Mononuclear cell (primary cell): ENCODE results near the gene CYP2J2.

DNA sequence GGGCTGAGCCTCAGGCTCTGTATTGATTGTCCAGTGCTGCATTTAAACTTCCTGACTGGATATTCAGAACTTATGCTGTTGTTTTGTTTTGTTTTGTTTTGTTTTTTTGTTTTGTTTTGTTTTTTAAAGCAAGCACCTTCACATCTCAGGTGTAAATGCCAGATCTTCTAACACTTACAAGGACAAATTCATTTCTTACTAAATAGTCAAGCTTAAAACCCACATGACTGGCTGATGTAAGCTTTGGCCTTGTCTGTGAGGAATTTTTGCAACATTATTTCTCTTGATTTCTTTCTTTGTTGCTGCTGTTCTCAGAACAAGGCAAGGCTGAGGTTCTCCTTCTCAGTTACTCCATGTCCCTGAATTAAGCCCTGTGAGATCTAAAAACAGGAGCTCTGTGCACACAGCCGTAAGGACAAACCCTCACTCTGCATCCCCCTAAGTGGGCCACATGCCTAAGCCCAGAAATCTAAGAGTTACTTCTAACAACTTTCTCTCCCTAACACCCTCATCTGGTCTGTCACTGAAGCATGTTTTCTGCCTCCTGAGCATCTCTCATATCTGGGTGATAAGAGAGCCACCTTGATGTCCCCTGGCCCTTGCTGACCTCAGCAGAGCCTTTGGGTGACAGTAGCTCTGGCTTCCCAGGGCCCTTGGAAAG, 81.3 kb upstream of the HOOK1 start:
- RRBS = no CpG with 5 or more reads among the region's 1 CpG

GRCh38 chr1:59814189-59814719, 495 bp upstream of the HOOK1 start:
- RRBS = 4% methylated on average over 5 of the region's 32 CpGs

- RRBS = no CpG with 5 or more reads among the region's 3 CpGs
These were observed 33.3 kb downstream of the HOOK1 start for GRCh38 chr1:59847997-59848490.

GRCh38 chr1:59926124-59927261, at the start of gene CYP2J2:
Gene CYP2J2 (minus strand): TSS chr1:59926773.
- RRBS = no CpG with 5 or more reads among the region's 43 CpGs

DNA sequence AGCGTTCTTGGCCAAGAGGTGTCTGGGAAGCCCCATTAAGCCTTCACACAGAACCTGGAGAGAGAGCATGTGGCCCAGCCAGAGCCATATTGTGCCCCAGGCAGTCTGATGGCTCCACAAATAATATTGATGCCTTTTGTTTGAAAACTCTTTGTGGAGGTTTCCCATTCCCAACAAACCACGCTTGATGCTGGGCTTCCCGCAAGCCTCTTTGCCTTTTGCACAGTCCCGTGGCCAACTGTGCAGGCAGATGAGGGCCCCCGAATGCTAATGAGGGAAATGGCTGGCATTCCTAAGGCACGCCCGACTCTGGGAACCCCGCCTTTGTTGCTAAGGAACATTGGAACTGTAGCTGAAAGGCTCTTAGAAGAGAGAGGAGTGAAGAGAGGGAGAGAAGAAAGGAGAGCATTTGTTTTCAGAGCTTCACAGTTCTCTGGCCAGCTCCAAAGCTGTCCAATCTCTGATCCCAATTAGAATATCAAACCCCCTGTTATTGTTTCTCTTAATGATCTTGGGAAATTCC, 59.9 kb upstream of the CYP2J2 start:
- RRBS = no CpG with 5 or more reads among the region's 8 CpGs

DNA sequence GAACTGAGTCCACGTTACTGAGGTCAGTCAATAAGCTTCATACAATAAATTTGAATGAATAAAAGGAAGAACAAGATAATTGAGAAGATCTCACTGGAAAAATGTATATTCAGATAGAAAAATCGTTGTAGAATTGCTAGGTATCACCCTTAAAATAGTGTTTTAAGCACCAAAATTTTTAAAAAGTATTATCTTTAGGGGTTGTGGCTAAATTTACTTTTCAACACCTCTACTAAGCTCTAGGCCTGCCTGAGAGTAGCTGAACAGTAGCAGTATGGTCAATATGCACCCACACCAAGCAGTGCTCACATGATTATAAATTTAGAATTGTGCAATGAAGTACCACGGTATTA, 200.7 kb upstream of the C1orf87 start:
- RRBS = no CpG with 5 or more reads among the region's 3 CpGs

- RRBS = no CpG with 5 or more reads among the region's 18 CpGs
These were observed 2.5 kb upstream of the NFIA start for GRCh38 chr1:61079685-61080524.

GRCh38 chr1:61084496-61085154, 2.3 kb downstream of the NFIA start:
- RRBS = no CpG with 5 or more reads among the region's 6 CpGs

DNA sequence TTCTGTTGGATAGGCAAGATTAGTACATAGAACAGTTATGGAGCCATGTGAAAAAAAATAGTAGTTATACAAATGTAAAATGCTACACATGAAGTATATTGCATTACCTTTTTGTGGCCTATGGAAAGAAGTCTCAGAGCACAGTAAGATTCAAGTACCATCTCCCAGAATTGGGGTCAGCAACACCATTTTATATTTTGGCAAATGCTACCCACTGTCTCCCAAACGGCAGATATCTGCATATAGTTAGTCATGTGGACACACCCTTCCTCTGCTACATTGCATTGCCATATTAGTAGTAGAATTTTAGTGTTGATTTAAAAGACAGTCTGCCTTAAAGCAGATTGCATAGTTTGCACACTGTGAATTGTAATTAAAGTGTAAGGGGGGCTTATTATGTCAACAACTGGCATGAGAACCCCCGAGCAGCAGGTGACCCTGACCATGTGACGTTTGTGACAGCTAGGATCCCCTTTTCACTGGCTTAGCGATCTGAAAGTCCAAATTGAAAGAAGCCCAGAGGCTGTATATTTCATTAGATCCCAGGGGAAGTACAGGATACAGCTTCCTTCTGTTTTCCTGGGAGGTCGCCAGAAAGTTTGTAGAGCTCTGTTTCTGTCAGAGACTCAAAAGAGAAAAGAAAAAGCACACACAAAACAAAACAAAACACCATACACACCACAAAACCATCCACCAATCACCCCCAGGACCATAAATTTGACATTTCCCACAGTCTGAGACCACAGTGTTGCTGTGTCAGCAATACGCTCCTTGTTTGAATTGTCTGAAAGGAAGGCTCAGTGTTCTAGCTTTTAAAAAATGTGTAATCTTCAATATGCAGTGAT, 172.4 kb downstream of the NFIA start:
- RRBS = no CpG with 5 or more reads among the region's 6 CpGs

GRCh38 chr1:61461756-61462400, 263.1 kb downstream of the TM2D1 start:
- RRBS = no CpG with 5 or more reads among the region's 10 CpGs

- RRBS = no CpG with 5 or more reads among the region's 11 CpGs
These were observed 133.7 kb downstream of the TM2D1 start for GRCh38 chr1:61591245-61591641.

- RRBS = no CpG with 5 or more reads among the region's 9 CpGs
These were observed 17.7 kb upstream of the KANK4 start for GRCh38 chr1:62336886-62337445.

DNA sequence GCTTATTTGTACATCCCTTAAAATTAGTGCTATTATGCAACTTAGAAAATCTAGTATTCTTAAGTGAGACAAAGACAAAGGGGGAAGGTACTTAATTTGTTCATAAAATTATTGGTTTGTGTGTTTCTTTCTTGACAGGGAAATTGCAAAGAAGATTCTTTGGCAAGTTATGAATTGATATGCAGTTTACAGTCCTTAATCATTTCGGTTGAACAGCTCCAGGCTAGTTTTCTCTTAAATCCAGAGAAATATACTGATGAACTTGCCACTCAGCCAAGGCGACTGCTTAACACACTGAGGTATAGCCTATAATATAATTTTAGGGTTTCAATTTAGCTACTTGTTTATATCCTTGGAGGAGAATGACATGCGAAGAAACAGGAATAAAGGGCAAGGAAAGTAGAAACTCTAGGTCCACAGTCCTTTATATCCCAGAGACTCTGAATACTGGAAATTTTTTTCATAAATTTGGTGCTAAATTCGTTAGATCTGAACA, 6.2 kb downstream of the USP1 start:
- RRBS = no CpG with 5 or more reads among the region's 4 CpGs

DNA sequence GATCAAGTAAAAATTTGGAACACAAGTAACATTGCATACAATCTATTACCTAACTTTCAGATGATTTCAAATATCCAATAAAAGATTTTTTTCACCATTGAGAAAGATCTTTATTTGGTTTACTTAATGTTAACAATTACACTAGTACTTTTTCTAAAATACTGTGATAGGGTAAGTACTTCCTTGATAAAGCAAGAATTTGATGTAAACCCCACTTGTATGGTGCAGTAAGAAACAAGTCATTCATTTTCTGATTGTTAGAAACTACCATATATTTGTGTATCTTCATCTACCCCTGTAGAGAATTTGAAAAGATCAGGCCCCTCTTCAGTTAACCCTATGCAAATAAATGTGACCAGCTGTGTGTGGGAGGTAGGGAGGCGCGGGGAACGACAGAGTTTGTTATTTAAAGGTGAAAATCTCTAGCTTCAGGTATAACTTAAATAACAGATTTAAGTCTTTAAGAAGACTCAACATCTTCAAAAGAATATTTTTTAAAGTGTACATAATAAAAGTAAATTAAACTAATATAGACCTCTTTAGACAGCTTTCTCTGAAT, 15.8 kb downstream of the ANGPTL3 start:
- RRBS = no CpG with 5 or more reads among the region's 3 CpGs

GRCh38 chr1:63326088-63326439, 3.7 kb downstream of the FOXD3 start:
- RRBS = no CpG with 5 or more reads among the region's 19 CpGs

DNA sequence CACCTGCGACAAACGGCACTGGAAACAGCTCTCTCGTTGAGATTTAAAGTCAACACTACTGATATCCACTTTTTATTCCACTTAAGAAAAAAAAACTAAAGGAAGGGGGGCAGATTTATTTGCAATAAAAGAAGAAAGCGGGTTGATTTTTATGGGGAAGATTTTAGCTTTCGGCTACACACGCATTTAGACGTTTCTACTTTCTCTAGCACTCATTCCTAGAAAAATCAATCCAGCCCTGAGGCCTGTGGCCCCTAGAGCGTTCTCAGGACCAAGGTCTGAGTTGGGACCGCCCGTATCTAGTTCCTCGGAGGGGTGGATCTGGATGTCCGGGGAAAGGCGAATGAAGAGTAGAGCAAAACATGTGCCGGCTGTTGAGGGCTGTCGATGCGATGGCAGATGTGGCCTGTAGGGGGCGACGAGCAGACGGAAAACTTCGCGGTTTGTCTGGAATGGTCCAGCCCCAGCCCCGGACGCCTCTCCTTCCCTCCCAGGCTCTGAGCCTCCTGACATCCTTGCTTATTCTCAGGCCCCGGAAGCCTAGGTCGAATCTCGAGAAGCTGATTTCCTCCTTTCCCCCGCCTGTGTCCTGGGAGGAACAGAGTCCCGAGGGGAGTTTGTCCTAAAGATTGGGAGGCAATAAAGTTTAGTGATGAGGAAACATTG, 5.1 kb downstream of the FOXD3 start:
- RRBS = 4% methylated on average over 10 of the region's 28 CpGs

DNA sequence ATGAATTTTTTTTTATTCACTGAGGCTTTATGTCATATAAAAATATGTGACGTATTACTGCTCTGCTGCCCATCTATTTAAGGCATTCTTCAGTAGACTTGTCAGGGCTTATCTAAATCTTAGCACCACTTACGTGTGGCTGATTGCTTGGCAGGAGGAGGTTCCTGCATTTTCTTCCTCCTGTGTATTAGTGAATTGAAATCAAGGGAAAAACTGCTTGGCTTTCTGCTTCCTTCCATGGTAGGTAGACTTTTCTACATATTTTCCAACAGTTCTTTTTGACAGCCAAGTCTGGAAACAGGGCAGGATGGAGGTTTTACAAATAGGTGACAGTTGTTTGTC, 80.3 kb downstream of the ROR1 start:
- RRBS = no CpG with 5 or more reads among the region's 2 CpGs

DNA sequence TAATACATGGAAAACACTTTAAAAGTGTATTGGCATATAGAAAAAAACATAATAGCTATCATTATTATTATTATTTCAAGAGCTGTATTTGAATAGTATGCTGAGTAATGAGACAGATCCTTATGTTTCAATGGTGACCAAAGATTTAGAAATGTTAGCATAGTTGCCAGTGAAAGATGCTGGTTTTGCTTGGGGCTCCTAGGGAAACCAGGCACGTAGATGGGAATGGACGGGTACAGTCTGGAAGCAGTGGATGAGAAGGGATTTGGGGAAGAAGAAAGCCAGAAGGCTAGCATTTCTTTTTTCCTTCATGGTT, 111.2 kb downstream of the ROR1 start:
- RRBS = no CpG with 5 or more reads among the region's 2 CpGs

DNA sequence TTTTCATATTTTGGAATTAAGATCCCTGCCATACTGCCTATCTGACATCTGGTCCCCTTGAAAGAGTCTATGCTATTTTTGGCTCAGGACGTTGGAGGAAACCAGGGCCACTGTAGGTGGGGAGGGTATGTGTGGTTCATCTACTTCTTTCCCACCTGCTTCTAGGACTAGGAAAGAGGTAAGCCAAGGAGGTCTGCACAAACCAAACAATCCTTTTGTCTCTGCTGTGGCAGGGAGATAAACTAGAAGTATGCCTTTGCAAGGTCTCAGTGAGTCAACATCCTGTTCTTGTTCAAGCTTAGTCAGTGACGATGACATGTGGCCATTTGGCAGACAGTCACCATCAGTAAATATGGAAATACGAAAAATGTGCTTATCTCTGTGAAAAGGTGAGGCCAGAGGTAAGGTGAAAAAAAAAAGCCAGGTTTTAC, 196.8 kb upstream of the UBE2U start:
- RRBS = no CpG with 5 or more reads among the region's 3 CpGs